ENCODE measurements around a stretch of chr21.

- RRBS, result 3% methylated on average over 4 of the region's 35 CpGs
Observed at GRCh38 chr21:45364135-45365056, 40.6 kb upstream of the COL18A1 start.

DNA sequence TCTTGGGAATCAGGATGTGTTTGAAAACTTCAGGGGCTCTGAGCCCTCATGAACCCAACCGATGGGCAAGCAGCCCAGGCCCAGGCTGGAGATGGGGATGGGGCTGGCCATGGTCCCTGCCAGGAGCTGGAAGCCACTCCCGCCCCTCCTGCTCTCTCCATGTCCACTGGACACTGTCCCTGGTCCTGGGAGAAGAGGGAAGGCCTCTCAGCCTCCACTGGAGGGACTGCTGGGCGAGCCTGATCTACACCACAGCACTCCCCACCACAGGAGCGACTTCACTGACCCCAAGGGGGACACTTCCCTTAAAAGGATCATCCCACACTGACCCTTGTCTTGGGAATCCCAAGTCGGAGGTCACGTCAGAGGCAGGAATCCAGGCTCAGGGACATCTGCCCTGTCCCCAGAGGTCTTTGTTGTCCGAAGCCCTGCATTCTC lies 16.9 kb upstream of the COL18A1 start:
- RRBS, result no CpG with 5 or more reads among the region's 7 CpGs

GRCh38 chr21:45411318-45412048 lies 6.5 kb downstream of the COL18A1 start:
- RRBS, result 97% methylated on average over 4 of the region's 32 CpGs

GRCh38 chr21:45417452-45418158 lies 12.6 kb downstream of the COL18A1 start:
- RRBS, result 87% methylated on average over 5 of the region's 28 CpGs

GRCh38 chr21:45418159-45418830 lies 13.3 kb downstream of the COL18A1 start:
- RRBS, result 87% methylated on average over 11 of the region's 34 CpGs

- RRBS, result 84% methylated on average over 18 of the region's 29 CpGs
Observed at GRCh38 chr21:45430216-45430858, 25.4 kb downstream of the COL18A1 start.

DNA sequence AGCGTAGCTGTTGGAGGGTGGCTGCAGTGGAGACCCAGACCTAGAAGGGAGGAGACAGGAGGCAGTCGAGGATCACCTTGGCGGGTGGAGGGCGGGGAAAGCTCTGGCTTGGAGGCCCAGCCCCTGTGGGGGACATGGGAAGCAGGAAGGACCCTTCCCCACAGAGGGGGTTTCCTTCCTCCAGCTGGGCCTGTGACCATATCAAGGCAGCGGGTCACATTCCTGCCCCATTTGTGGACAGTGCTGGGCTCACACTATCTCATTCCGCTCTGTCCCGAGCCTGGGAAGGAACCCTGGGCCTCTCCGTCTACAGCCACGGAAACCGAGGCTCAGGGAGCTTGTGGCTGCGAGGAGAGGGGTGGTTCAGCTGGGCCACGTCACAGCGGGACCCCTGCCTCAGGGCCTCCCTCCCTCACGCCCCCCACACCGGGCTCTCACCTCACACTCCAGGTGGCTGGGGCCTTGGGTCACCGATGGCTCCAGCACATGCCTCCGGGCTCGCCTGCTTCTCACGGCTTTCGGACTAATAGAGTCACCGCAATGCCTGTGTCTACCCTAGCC lies 56.5 kb downstream of the SLC19A1 start:
- RRBS, result 94% methylated on average over 3 of the region's 21 CpGs

- RRBS, result no CpG with 5 or more reads among the region's 13 CpGs
Observed at GRCh38 chr21:45608655-45609301, 34.7 kb upstream of the PCBP3 start.

DNA sequence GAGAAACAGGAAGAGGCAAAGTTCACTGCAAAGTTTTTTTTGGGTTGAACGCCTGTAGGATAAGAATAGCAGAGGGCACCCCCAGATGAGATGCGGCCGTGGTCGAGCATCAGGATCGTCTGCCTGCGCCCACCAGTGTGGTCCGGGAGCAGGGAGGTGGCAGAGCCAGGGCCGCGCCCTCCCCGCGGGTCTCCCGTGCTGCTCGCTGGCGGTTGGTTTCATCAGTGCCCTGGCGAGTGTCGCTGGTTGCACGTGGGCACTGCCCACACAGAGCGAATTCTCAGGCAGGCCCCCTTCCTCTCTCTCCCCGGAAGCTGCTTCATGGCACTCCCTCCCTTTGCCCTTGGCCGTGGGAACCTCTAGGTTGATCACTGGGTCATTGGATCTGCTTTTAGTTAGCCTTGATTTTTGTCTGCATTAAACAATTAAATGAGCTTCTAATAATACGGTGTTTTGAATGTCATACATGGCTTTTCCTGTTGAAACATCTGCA lies 120.0 kb downstream of the PCBP3 start:
- RRBS, result no CpG with 5 or more reads among the region's 21 CpGs

DNA sequence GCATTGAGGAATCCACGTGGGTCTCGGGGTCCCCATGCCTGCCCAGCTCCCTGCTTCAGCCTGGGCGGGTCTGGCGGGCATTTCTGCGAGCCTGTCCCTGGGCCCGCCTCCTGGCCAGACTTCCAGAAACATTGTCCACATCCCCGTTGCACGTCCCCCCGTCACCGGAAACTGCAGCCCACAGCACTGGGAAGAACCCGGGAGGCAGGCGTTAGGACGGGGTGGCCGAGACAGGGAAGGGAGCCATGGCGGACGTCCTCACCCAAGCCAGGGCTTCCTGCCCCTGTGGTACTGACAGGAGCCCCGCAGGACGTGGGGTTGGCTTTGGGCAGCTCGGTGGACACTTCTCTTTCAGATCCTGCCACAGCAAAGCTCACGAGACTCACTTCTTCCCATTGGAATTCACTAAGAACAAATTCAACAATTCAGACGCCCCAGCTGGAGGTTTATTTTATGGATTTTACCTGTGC lies 113.0 kb upstream of the COL6A1 start:
- RRBS, result no CpG with 5 or more reads among the region's 21 CpGs

GRCh38 chr21:45889928-45890549 lies 91.5 kb upstream of the COL6A1 start:
- RRBS, result no CpG with 5 or more reads among the region's 13 CpGs

DNA sequence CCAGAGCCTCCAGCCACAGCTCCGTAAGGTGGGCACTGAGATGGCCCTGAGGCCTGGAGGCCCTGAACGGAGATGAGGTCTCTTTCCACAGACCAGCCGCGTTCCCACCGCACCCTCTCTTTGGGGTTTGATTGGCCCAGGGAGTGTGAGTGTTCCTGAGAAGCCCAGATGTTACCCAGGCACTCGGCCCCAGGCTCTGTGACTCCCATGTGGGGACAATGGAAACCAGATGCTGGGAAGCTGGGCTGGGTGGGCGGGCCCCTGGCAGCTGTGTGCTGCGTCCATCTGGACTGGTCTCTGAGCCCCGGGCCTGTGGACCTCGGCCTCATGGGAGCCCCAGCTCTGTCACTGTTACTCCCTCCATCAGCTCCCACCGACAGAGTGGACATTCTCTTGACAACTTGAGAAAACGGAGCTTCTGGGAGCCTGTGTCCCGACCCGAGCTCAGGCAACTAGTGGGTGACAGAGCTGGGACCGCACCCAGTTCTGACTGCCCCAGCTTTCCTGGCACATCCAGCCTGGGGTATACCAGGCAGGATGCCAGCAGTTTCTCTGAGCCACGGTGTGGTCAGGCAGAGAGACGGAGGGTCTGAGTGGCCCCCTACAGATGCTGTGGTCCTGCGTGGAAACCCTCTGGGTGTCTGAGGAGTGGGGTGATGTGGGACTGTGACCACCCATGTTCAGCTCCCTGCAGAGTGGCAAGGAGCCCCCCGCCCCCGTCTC lies 9.8 kb upstream of the COL6A1 start:
- RRBS, result no CpG with 5 or more reads among the region's 20 CpGs

GRCh38 chr21:45982006-45983192 lies 829 bp downstream of the COL6A1 start:
- RRBS, result no CpG with 5 or more reads among the region's 76 CpGs

GRCh38 chr21:45987286-45987710 lies 5.7 kb downstream of the COL6A1 start:
- RRBS, result 50% methylated on average over 3 of the region's 21 CpGs

GRCh38 chr21:46080232-46080951 lies 17.5 kb upstream of the COL6A2 start:
- RRBS, result 28% methylated on average over 5 of the region's 28 CpGs

DNA sequence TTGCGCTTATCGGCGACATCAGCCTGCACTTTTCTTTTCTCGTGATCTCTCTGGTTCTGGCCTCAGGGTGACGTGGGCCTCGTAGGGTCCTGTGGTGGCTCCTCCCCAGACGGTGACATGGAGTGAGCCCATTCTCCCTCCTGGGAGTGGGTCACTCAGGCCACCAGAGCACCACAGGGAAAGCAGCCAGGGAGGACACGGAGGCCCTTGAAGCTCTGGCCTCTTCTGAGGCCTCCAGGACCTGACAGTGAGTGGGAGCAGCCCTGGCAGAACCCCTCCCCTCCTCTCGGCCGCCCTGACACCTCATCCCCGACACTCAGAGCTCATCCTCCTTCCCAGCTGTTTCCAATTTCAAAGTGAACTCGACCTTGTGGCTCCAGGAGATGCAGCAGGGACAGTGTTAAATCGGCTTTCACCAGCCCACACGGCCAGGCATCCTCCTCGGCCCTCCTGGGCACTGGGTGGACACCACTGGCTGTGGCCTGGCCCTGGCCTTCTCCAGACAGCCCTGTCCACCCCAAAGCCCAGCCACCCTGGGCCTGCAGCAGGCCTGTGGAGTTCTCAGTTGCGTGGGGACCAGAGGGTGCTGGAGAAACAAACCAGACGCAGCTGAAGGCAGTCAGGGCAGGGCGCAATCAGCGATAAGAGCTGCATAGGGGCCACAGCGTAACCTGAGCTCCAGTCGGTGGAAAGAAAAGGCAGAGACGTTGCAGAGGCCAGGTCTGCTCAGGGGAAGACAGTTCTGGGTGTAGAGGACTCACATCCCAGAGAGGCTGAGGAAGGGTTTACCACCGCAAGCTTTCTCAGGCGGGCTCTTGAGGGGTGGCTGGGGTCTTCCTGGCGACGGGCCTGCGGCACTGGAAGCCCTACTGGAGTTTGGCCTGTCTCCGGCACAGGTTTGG lies 27.1 kb downstream of the FTCD start:
- RRBS, result no CpG with 5 or more reads among the region's 28 CpGs

- RRBS, result 23% methylated on average over 2 of the region's 24 CpGs
Observed at GRCh38 chr21:46184586-46185343, 506 bp upstream of the SPATC1L start.

DNA sequence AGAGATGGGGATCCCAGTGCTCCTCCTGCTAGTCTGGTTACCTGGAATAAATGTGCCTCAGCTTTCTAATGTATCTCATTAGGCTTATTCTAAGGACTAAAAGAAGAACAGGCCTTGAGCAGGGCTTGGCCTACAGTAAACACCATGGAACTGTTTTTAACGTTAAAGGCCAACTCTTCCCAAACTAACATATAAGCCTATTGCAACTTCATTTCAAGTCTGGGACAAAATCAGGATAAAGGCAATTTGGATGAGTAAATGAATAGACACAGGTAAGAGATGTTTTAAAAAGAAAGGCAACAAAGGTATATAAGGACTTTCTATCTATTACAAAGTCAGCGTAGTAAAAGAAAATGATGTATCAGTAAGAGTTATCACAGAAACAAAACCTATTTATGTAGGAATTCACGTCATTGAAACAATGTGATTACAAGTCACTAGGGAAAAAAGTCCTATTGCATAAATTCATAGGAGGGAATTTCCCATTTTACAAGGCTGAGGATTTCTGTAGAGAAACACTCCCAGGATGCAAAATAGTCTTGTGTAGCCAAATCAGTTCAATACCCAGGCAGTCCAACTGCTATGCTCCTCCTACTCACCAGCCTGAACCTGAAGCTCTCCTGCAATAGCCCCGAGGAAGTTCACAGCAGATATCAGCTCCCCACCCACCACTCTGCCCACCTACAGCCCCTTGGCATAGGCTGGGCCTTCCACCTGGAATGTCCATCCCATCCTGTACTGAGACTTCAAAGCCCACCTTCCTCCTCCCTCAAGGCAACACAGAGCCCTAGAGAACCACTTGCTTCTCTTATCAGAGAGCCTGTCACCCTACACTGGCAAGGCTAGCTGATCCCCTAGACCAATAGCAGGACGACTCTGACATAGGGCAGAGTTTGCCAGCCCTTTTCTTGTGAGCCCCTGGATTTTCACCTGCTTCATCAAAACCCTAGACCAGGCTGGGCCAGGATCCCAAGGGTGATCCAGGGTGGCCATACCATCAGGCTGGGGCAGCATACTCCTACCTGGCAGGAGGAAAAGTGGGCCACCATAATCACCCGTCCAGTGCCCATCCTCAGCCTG lies 1.7 kb downstream of the LSS start:
- RRBS, result no CpG with 5 or more reads among the region's 6 CpGs

- RRBS, result no CpG with 5 or more reads among the region's 7 CpGs
Observed at GRCh38 chr21:46286803-46287105, 612 bp downstream of the YBEY start.

- RRBS, result 9% methylated on average over 28 of the region's 95 CpGs
Observed at GRCh38 chr21:46297083-46298321, 11.4 kb downstream of the YBEY start.